Sciatic nerve (tissue), 1 donor: ENCODE data around the gene ZNF644.

GRCh38 chr1:89724556-89725221 lies 91.8 kb downstream of the LRRC8C start:
- PRO-cap = no peak

DNA sequence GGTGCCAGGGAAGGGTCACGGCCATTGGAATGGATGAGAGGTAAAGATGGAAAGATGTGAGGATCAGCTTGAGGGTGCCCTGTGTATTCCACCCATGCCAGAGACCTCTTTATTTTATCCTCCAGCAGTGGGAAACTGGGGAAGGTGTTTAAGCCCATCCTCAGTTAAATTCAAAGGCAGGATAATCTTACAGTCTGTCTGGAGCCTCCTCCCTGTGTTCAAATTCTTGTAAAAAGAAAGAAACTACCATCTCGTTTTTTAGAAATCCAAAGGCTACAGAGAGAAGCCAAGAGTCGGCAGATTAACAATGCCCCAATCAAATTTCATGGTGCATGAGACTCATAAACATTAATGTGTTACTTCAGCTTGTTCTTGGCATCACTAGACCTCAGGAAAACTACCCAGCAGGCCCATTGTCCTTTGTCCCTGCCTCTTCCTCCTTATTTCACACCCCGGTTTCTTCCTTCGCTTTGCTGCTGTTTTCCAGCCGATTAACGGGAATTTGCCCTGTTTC lies 93.1 kb upstream of the LRRC8D start:
- PRO-cap = no peak

- PRO-cap = bidirectional peak, plus-strand start at chr1:89820984, minus-strand start at chr1:89820856
These were observed 173 bp upstream of the LRRC8D start for GRCh38 chr1:89820782-89820936.

- PRO-cap = no peak
These were observed 16.1 kb downstream of the LRRC8D start for GRCh38 chr1:89836766-89837449.

DNA sequence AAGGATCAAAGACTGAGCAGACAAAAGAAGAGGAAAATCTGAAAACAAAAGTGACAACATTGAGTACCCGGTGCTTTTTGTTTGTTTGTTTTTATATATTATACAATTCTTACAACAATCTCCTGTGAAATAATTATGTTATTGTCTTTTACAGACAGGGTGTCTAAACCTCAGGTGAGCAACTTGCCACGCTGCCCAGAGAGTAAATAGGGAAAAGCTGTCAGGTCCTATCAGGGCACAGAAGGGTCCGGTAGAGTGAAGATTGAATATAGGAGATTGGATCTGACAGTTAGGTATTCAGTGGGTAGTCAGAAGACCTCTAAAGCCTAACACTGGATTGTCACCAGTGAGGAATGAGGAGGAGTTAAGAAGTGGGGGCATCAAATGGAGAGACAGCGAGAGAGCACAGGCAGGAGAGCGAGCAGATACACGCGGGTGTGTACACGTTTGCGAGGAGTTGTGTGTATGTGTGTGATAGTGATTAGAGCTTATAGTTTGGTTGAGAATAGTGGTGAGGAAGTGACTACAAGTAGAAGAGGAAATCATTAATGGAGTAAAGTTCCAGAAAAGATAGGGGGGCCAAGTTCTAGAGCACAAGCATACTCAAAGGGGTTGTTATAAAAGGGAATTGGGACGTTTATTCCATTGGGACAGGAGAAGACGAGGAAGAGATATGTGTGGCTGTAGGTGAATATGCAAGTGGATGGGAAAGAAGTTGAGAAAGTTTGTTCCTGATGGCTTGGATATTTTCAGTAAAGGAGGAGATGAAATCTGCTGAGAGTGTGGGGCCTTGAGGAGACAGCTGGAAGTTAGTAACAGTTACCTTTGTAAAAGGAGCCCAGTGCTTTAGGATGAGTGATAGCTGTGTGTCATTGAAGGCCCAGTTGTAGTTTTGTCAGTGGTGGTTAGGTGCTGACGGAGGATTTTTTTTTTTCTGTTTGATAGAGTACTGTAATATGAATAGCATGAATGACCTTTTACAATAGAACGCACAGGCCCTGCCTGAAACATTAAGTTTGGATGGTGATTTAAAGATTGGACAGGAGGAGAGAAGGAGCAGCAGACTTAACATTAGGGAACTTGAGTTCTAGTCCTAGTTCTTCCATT lies 33.0 kb downstream of the LRRC8D start:
- PRO-cap = no peak

GRCh38 chr1:89870858-89871687 lies 50.2 kb downstream of the LRRC8D start:
- PRO-cap = no peak

GRCh38 chr1:89942703-89943249 lies 52.1 kb upstream of the ZNF326 start:
- PRO-cap = no peak

DNA sequence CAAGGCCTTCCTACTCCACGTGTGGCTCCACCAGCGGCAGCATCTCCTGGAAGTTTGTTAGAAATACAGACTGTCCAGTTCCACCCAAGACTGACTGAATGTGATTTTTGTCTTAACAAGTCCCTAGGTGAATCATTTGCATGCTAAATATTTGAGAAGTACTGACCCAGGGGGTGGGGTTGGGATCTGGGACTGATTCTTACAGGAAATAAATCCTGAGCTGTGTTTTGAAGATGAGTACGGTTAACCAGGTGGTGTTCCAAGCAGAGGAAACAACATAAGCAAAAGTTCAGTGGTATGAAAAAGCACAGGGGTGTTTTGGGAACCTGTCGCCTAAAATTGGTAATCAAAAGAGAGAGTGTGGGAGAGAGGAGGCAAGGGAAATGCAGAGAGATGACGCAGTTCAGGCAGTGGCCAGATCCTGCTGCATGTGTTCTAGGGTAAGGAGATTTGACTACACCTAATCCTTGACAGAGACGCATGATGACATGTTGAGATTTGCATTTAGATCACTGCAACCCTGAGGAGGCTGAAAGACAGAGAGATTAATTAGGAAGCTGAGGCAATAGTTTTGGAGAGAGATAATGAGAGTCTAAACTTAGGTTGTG lies 3.8 kb upstream of the ZNF326 start:
- PRO-cap = no peak

GRCh38 chr1:91021850-91022587 lies at the start of gene ZNF644:
TSS of gene ZNF644 (minus strand) at chr1:91022035.
- PRO-cap = bidirectional peak, plus-strand start at chr1:91022150, minus-strand start at chr1:91022061

DNA sequence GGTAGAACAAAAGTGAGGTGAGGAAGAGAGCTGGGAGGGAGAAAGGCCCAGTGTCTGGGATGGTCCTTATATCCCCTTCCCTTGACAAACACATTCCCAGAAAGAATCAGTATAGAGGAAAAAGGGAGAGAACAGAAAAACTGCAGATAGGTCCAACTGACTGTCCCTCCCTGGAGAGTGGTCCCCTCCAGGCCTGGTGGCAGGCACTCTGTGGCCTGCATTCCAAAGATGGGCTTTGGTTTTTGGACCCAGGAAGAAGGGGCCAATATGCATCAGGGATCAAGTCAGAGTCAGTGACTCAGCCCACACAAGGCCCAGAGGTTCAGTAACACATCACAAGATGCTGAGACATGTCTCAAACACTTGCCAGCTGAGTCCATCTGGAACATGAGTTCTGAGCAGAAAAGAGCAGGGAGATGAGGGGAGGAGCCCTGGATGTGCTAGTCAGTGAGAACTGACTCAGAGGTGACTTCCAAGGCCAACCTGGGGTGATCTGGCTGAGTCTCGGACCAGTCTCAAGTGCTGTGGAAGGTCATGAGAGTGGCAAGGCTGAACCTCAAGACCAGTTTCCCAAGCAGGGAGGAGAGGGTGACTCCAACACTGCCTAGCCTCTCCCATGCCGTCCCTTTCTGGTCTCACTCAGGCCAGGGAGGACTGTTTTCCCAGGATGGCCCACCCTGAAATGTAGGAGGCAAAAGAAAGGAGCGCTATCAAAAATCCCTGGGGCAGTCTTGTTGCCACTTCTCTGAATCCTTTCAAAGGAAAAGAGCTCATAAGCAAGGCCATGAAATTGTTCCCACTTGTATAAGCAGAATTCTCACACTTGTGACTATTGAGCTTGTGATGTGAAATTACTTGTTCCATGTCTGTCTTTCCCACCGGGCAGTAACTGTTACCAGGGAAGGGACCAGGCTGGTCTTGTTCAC lies 150.2 kb downstream of the CDC7 start:
- PRO-cap = no peak

DNA sequence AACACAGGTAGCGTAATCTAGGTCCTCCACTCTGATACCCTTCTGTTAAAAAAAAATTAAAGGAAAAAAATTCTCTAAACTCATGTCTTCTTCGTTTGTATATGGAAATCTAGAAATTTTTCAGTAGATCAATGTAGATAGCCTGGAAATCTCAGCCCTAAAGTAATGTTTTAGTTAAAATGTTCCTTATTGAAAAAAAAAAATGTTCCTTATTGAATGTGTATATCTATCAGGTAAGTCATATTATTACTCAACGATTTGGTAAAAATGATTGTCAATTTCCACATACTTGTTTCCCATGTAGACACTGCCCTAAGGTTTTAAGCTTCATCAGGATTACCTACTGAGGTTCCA lies 181.2 kb downstream of the CDC7 start:
- PRO-cap = no peak

GRCh38 chr1:91712137-91712799 lies 173.7 kb downstream of the TGFBR3 start:
- PRO-cap = no peak

DNA sequence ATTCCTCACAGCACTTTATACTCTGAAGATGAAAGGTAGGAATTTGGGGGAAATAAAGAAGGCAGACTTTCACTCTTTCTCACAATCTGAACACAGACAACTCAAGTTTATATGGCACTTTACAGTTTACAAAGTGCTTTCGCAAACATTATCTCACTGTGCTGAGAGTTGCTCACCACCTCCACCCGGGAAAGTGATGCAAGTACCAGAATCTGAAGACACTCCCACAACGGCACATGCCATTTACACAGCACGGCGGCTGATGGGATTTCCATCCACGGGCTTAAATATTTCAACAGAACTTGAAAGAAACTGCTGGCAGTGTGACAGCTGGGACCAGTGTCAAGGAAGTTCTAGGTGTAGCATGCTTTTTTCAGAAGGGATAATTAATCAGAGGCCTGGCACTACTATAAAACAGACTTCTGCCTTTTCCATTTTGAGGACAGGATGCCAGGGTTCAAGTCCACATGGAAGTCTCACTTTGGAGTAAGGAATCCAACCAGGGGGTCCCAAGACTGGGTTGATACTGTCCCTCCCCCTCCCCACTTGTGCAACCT lies 155.1 kb downstream of the TGFBR3 start:
- PRO-cap = no peak

GRCh38 chr1:91731288-91731755 lies 154.6 kb downstream of the TGFBR3 start:
- PRO-cap = no peak

- PRO-cap = no peak
These were observed 150.8 kb downstream of the TGFBR3 start for GRCh38 chr1:91735096-91735652.

DNA sequence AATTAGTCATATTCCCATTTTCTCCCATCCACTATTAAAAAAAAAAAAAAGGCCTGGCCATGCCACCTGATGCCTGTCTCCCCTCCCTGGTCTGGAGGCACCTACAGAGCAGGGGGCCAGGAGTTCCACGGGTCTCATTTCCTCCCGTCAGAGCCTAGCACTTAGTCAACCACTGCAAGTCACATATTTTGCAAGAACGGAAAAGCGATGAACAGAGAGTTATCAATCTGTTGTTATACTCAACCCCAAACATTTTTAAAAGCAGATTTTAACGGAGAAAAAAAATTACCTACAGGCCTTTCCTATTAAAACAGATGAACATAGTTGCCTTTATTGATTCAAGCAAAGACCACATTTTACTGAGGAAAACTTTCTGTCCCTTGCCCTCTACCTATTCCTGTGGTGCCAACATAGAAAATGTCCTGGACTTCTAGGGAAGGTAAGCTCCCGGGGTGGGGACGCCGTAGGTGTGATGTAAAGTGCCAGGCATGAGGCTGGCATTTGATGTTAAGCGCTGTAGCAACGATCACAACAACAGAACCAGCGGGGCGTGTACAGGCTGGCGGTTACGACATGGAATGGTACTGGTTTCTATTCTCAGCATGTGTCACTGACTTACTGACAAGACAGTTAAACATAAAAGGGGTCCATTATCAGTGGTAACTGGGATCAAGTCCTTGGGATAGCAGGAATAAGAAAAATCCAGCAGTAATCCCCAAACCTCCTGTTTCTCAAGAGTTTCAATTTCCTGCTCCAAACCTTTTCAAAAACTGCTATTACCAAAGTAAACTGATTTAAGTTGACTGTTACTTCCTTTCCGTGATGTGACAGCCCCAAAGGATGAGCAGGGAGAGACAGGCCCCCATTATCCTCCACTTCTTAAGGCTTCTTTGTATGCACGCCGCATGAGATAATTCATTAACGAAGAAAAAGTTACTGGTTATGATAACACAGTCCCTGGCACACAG lies 59.0 kb downstream of the TGFBR3 start:
- PRO-cap = no peak

DNA sequence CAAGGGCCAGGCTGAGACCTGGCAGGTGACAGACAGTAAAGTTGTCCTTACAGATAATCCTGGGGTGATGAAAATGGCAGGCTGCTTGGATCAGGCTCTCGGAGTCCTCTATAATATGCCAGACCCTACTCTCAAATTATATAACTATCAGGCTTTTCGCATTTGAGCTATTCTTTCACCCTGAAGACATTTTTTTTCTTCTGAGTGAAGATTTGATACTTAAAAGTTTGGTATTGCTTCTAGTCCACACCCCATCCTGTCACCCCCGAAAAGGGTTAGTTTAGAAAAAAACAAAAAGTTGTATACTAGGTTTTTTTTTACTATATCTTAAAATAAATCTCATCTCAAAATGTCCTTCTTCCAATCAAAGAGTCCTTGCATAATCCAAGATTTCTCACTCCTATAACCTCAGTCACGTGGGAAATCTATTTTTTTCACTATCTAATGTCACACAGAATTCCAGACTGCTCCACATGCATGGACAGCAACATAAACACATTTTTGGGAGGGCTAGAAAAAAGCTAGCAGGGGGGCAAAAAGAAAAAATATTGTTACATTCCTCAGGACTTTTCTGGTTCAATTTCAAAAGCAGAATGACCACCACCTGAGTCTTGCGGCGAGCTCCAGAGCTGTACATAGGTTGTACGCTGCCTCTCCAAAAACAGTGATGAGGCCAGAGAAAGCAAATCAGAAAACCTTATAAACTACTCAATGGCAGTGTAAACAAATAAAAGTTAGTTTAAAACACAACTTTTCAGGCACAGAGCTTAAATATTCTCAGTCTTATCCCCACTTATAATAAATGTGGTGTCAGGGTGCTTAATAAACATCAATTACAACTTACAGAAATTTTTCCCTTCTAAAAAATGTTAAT lies 39.3 kb downstream of the TGFBR3 start:
- PRO-cap = no peak

GRCh38 chr1:91850653-91851672 lies 35.0 kb downstream of the TGFBR3 start:
- PRO-cap = no peak

DNA sequence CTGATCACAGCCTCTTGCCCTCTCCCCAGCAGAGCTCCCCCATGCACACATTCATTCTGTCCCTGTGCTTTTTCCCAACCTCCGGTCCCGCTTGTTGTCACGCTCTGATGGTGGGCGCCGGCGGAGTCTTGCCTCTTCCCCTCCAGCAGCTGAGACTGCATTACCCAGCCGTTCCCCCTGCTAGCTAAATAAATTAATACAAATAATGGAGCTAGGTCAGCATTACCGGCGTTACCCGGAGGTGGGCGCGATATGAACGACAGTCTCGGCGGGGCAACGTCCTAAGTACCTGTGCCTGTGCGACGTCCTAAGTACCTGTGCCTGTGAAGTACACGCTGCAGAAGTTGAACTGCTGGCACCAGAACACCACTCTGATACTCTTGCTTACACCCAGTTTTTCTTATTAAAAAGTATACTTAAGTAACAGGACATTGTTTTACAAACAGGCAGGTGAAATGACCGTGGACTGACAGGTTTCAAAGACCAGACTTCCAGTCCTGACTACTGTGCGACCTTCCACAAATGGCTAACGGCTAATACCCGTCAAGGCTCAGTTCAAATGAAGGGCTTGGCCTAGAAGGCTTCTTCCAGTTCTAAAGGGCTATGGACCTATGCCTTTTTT lies 781 bp upstream of the TGFBR3 start:
- PRO-cap = no peak

- PRO-cap = no peak
These were observed 55.5 kb upstream of the GFI1 start for GRCh38 chr1:92542089-92542691.